ENCODE results near the genes AMH and TMPRSS9.

GRCh38 chr19:2130316-2131133 lies 20.8 kb downstream of the AP3D1 start:
- RRBS, result 89% methylated on average over 1 of the region's 26 CpGs
CAGE:
- cytosol, long polyA plus RNA, result no peak
- long polyA plus RNA, result no peak
- nucleus, long polyA plus RNA, result no peak

DNA sequence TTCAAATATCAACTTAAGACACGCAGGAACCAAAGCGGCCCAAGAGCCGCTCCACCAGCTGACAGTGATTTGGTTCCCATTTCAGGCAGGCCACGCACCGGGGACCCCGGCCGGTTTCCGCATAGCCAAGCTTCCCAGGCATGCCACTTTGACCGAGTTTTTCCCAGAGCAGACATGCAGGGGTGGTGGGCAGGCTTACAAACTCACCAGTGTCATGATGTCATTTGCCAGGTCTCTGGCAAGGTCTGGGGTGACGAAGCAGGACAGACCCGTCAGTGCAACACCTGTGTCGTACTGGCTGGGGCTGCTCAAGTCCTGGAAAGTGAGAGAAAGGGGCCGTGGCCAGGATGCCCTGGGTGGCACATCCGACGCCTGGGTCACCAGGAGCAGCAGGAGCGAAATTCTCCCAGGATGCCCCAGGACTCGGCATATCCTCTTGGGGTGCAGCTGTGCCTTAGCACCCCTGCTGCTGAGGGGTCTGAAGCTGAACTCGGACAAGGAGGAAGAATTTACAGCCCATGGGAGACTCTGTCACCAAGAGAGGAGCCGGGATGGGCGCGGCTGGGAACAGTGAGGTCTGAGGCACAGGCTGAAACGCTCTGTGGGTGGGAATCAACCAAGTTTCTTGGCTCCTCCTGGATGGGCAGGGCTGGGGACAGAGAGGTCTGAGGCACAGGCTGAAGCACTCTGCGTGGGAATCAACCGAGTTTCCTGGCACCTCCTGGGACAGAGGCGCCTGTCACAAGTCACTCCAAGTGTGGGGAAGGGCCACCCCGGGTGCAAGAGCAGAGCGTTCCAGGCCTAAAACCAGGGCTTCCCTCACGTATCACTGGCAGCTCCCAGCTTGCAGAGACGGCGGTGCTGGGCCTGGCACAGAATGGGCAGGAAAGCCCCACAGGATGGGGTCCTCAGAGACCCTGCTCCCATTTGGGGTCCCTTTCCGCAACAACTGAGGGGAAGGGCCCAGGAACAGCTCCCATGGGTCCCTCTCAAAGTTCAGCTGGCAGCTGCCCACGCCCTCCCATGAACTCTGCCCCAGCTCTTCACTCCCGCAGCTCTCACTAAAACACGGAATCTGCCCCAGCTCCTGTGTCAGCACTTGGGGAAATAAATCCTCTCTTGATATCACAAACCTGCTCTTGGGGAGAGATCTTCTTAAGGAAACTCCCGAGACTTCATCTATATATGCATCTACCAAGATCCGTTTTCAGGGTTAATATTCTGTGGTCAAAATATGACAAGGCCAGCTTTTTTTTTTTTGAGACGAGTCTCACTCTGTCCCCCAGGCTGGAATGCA lies 18.7 kb downstream of the AP3D1 start:
- RRBS, result no CpG with 5 or more reads among the region's 37 CpGs
CAGE:
- cytosol, long polyA plus RNA, result no peak
- long polyA plus RNA, result no peak
- nucleus, long polyA plus RNA, result no peak

- RRBS, result no CpG with 5 or more reads among the region's 7 CpGs
CAGE:
- cytosol, long polyA plus RNA, result no peak
- long polyA plus RNA, result no peak
- nucleus, long polyA plus RNA, result no peak
Observed at GRCh38 chr19:2185894-2186098, 22.1 kb downstream of the DOT1L start.

GRCh38 chr19:2208357-2209066 lies 27.6 kb downstream of the PLEKHJ1 start:
- RRBS, result 91% methylated on average over 1 of the region's 29 CpGs
CAGE:
- cytosol, long polyA plus RNA, result no peak
- long polyA plus RNA, result no peak
- nucleus, long polyA plus RNA, result no peak

DNA sequence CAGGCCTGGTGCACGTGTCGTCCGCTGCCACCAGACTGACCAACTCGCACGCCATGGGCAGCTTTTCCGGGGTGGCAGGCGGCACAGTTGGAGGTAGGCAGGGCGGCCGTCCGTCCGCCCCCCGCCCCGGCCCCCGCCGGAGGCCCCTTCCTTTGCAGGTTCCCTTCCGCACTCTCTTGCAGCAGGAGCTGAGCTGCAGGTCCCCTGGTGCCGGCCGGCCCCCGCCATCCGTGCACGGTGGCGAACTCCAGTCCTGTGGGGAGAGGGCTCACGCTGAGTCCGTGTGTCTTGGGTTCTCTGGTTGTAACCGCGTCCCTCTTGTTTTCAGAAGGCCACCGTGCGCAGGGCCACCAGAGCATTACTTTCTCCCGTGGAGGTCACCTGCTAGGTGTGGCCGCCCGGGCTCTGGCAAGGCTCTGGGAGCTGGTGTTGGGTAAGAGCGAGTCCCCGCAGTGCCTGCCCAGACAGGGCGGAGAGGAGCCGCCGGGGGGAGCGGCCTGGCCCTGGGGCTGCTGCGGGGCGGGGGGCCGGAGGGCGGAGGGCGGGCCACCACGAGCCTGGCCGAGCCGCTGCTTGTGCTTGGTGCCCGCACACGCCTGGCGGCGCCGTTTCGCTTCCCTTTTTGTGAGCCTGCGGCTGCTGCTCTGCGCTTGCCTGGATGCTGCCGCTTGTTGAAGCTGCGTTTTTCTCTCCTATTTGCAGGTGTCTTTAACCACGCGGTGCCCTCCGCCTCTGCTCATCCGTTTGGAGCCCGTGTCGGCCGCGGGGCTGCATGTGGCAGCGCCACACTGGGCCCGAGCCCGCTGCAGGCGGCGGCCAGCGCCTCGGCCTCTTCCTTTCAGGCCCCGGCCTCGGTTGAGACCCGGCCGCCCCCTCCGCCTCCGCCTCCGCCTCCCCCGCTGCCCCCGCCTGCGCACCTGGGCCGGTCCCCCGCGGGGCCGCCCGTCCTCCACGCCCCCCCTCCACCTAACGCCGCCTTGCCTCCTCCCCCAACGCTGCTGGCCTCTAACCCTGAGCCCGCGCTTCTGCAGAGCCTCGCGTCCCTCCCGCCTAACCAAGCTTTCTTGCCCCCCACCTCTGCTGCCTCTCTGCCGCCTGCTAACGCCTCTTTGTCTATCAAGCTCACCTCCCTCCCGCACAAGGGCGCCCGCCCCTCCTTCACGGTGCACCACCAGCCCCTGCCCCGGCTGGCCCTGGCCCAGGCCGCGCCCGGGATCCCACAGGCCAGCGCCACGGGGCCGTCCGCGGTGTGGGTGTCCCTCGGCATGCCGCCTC lies 8.7 kb downstream of the PLEKHJ1 start:
- RRBS, result 93% methylated on average over 24 of the region's 111 CpGs
CAGE:
- cytosol, long polyA plus RNA, result no peak
- long polyA plus RNA, result no peak
- nucleus, long polyA plus RNA, result no peak

DNA sequence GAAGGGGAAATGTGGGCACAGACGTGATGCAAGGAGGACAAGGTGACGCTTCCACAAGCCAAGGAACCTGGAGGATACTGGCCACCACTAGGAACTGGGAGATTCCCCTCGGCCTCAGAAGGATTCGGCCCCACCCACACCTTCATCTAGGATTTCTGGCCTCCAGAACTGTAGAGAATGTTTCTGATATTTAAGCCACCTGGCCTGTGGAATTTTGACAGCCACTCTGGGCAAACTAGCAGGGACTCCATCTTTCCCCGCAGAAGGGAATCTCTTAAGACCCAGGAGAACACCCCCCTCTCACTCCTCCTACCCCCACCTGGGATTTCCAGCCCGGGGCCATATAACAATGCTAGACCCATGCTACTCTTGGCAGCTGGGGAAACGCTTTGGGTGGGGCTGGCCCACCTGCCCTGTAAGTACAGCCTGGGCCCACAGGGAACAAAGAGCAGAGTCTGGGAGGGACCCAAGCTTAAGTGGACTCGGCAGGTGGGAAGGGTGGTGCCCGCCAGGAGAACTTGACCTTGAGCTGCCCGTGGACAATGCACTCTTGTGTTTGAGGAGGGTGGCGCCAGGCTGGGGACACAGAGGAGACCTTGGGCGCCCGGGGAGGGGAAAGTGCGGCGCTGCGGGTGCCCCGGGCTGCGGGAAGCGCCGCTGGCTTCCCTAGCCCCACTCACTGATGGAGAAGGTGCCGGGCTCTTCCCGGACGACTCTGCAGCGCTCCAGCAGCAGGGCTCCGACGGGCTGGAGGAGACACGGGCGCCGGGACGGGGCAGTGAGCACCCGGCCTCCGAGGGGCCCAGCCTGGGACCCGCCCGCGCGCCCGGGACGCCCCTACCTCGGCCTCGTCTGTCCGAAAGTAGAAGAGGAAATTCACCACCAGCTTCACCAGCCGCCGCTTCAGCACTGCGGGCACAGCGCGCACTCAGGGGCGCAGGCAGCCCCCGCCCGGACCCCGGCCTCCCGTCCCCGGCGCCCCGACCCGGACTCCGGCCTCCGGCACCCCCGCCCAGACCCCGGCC lies 735 bp downstream of the PLEKHJ1 start:
- RRBS, result 2% methylated on average over 20 of the region's 59 CpGs
CAGE:
- cytosol, long polyA plus RNA, result no peak
- long polyA plus RNA, result no peak
- nucleus, long polyA plus RNA, result no peak

GRCh38 chr19:2248783-2249477 lies at the start of gene AMH:
Gene AMH (plus strand): TSS chr19:2249323.
- RRBS, result no CpG with 5 or more reads among the region's 14 CpGs
CAGE:
- cytosol, long polyA plus RNA, result no peak
- long polyA plus RNA, result no peak
- nucleus, long polyA plus RNA, result no peak

- RRBS, result no CpG with 5 or more reads among the region's 18 CpGs
CAGE:
- cytosol, long polyA plus RNA, result no peak
- long polyA plus RNA, result no peak
- nucleus, long polyA plus RNA, result no peak
Observed at GRCh38 chr19:2300561-2301118, 7.3 kb downstream of the LINGO3 start.

DNA sequence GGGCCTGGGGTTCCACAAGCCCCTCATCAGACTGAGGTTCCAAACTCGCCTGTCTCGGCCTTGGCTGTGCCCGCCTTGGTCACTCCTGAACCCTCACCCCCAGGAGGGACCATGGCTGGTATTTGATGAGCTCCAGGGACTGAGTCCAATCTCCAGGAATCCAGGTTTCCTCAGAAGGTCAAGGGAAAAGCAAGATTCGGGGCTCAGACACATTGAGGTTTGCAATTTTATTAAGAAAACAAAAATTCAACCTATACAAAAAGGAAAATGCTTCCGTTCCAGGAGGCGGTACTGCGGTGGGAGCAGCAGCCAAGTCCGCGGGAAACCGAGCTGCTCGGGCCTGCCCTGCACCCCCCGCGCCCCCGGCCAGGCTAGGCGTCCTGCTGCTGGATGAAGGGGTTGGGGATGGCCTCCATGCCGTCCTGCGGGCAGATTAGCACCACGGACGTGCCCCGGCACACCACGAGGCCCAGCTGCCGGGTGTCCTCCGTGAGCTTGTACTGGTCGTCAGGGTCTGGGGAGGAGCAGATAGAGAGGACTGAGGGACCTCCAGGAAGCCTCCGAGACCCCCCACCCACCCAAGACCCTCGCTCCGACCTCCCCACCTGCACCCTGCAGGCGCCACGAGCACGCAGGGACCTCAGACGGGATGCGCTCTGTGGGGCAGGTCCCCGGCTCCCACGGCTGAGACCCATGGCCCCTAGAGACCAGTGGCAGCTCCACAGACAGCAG lies 6.9 kb downstream of the LSM7 start:
- RRBS, result 87% methylated on average over 8 of the region's 34 CpGs
CAGE:
- cytosol, long polyA plus RNA, result no peak
- long polyA plus RNA, result no peak
- nucleus, long polyA plus RNA, result no peak

DNA sequence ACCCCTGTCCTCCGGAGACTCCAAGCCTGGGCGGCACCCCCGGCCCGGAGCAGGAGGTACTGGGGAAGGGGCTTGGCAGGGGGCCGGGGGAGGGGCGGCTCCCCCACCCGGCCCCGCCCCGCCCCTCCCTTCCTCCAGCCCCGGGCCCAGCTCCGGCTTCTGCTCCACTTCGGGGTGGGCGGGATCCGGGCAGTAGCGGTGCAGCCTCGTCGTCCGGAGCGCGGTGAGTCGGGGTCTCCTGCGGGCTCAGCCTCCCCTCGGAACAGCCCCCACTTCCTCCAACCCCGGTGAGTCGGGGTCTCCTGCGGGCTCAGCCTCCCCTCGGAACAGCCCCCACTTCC lies at the start of gene TMPRSS9:
TMPRSS9 (plus strand) TSS at position 192 of the 341 bp plus-strand sequence.
- RRBS, result 11% methylated on average over 11 of the region's 27 CpGs
CAGE:
- cytosol, long polyA plus RNA, result no peak
- long polyA plus RNA, result no peak
- nucleus, long polyA plus RNA, result no peak

DNA sequence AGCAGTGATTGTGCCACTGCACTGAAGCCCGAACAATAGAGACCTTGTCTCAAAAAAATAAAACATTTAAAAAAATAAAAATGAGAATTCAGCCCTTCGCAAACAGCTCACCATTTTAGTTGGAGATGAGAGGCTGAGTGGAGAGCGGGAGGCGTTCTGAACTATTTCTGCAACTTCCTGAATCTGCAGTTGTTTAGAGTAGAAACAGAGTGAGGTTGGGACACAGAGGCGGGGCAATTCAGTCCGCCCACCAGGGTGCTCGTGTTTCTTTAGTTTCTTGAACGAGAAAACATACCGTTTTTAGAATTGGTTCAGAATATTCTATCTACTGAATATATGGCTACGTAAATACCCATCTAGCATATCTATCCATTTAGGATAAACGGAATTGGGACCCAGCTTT lies 33.1 kb downstream of the TIMM13 start:
- RRBS, result no CpG with 5 or more reads among the region's 11 CpGs
CAGE:
- cytosol, long polyA plus RNA, result no peak
- long polyA plus RNA, result no peak
- nucleus, long polyA plus RNA, result no peak

GRCh38 chr19:2403324-2403679 lies 24.1 kb downstream of the TIMM13 start:
- RRBS, result no CpG with 5 or more reads among the region's 4 CpGs
CAGE:
- cytosol, long polyA plus RNA, result no peak
- long polyA plus RNA, result no peak
- nucleus, long polyA plus RNA, result no peak

- RRBS, result 71% methylated on average over 6 of the region's 17 CpGs
CAGE:
- cytosol, long polyA plus RNA, result no peak
- long polyA plus RNA, result no peak
- nucleus, long polyA plus RNA, result no peak
Observed at GRCh38 chr19:2428865-2429415, 1.6 kb upstream of the TIMM13 start.

DNA sequence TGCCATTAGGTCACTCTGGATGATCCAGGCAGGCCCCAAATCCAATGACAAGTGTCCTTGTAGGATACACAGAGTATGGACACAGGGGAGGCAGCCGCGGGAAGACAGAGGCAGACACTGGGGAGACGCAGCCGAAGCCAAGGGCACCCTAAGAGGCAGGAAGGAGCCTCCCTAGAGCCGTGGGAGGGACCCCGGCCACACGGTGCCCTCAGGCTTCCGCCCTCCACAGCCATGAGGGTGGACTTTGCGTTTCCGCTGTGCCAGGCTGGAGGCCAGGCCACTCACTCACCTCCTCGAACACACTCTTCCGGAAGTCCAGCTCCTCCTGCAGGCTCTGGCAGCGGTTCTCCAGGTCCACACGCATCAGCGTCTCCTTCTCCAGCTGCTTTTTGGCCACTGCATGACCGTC lies 10.5 kb upstream of the TIMM13 start:
- RRBS, result no CpG with 5 or more reads among the region's 16 CpGs
CAGE:
- cytosol, long polyA plus RNA, result no peak
- long polyA plus RNA, result no peak
- nucleus, long polyA plus RNA, result no peak

GRCh38 chr19:2461769-2462785 lies 5.3 kb upstream of the LMNB2 start:
- RRBS, result 5% methylated on average over 20 of the region's 71 CpGs
CAGE:
- cytosol, long polyA plus RNA, result no peak
- long polyA plus RNA, result no peak
- nucleus, long polyA plus RNA, result no peak

DNA sequence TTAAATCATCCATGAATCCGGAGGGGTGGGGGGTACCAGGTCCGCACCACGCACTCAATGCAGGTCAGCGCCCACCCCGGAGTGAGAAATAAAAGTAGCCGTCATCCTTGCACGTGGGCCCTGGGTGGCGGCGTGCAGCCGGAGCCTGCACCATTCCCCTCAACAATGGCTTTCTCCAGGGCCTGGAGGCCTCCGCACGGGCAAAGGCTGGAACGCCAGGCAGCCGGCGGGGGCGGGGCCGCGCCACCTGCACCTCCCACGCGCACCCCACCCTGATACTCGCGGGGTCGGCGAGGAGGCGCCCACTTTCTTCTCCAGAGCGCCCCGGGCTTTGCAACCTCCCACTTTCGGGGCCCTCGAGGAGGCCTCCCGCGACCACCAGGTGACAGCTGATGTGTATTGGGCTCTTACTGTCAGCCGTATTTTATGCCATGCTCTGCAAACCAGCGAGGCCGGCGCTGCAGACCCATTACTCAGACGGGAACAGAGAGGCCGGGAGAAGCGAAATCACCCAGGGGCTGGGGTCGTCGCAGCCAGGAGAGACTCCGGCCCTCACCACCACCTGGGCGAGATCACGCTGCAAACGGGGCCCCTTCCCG lies 714 bp upstream of the GADD45B start:
- RRBS, result 4% methylated on average over 27 of the region's 45 CpGs
CAGE:
- cytosol, long polyA plus RNA, result no peak
- long polyA plus RNA, result no peak
- nucleus, long polyA plus RNA, result no peak

DNA sequence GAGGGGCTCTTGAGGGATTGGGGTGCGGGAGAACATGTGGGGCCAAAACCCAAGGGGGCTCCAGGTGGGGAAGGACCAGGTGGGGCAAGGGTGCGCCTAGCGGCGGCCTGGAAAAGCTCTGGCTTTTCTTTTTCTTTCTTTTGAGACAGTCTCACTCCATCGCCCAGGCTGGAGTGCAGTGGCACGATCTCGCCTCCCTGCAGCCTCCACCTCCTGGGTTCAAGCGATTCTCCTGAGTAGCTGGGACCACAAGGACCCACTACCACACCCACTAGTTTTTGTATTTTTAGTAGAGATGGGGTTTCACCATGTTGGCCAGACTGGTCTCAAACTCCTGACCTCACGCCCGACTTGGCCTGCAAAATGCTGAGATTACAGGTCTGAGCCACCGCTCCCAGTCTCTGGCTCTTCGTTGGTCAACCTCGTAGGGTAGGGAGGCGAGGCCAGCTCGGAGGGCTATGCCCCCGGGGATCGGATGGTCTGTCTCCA lies 3.7 kb downstream of the GADD45B start:
- RRBS, result no CpG with 5 or more reads among the region's 17 CpGs
CAGE:
- cytosol, long polyA plus RNA, result no peak
- long polyA plus RNA, result no peak
- nucleus, long polyA plus RNA, result no peak

GRCh38 chr19:2507074-2507605 lies 31.2 kb downstream of the GADD45B start:
- RRBS, result no CpG with 5 or more reads among the region's 12 CpGs
CAGE:
- cytosol, long polyA plus RNA, result no peak
- long polyA plus RNA, result no peak
- nucleus, long polyA plus RNA, result no peak

DNA sequence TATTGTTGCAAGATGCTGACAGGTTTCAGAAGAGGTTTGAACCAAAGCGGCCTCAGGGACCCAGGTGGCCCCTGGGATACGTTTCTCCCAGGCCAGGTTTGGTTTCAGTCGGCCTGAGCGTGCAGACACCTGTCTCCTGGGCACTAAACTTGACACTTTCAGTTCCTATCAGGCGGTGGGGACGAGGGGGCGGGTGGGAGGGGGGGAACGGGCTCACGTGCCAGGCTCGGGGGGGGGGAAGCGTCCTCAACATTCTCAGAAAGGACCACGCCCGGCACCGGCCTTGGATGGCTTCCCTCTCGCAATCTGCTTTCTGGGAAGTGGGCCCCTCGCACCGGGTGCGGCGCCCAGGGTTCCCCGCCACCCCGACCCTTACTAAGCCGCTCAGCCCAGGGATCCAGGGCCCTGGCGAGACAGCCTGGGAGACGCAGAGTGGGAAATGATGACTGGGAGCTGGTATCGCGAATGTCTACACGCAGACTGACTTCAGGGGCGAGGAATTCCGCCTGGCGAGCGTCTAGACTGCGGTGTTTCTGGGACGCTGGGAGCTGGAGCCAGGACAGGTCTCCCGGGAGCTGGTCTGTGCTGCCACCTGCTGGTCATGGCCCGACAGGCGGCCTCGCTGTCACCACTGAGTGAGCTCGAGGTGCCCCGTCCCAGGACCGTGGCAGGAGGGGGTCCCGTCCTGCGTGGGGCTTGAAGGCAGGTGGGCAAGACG lies 91.6 kb downstream of the GNG7 start:
- RRBS, result 6% methylated on average over 4 of the region's 43 CpGs
CAGE:
- cytosol, long polyA plus RNA, result no peak
- long polyA plus RNA, result no peak
- nucleus, long polyA plus RNA, result no peak

DNA sequence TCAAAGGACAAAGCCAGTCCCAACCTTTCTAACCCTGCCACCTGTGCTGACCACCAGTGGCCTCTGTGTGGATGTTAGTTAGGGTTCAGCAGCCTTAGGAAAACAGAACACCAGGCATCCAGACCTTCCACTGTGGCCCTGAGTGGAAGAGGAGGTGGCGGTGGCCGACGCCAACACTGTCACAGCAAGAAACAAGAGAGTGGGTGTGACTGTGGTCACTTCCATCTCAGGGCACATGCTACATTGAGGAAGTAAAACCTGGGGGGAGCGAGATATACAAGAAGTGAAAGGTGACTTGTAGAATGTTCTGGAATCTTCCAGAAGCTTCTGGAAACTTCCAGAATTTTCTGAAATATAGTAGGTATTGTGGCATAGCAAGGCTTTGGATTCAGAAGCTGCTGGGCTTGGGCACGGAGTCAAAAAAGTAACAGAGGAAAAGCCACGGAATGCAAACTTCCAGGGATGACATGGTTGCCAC lies 24.4 kb downstream of the GNG7 start:
- RRBS, result no CpG with 5 or more reads among the region's 6 CpGs
CAGE:
- cytosol, long polyA plus RNA, result no peak
- long polyA plus RNA, result no peak
- nucleus, long polyA plus RNA, result no peak

Data from IMR-90 (cell line).